Measurements from ENCODE around the genes KY, CLDN18 and PIK3CB.

DNA sequence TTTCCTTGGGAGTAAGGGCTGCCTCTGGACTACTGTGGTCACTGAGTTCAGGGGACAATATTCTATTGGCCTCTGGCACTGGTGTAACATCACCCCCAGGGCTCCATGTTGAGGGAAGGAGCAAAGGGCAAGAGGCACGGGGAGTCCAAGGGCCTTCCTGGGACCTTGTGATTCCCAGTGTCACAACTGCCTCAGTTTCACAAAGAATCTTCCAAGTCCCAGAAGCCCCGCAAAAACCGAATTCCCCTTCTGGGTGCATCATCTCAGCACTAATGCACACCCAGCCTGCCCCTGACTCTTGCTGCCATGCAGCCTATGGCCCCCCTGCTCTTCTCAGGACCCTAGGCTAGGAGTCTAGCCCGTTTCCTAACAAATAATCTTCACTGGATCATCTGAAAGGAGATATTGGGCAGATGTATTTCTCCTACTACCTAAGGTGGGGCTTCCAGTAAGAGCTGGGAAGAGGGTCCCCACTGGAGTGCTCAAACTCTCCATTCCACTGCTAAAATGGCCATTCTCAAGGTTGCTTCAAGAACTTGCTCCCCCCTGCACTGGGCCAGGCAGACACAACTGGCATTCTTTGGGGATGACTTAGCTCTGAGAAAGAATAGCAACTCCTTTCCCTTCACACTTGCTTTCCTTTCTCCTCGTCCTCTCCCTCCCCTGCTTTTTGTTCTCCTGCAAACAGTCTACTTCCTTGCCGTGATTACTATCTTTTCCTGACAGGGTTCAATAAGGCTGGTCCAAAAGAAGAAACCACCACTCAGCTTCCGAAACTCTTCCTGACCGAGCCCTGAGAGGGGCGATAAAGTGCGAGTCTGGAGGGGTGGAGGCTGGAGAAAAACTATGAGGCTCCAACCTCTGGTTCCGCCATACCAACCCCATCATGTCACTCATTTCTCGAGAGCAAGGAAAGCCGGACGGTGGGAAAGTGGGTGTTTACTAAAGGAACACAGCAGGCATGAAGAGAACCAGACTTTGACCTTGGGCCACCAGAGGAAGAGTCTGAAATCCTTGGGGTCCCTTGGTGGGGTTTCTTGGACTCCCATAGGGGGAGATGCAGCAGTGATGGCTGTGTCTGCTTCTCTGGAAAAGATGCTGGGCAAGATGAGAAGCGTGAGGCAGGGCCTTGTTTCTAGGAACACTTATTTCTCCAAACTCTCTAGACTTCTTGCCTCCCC lies 5.1 kb downstream of the AMOTL2 start:
- RRBS: no CpG with 5 or more reads among the region's 15 CpGs

GRCh38 chr3:134374833-134375605 lies 772 bp upstream of the AMOTL2 start:
- RRBS: 13% methylated on average over 2 of the region's 27 CpGs

DNA sequence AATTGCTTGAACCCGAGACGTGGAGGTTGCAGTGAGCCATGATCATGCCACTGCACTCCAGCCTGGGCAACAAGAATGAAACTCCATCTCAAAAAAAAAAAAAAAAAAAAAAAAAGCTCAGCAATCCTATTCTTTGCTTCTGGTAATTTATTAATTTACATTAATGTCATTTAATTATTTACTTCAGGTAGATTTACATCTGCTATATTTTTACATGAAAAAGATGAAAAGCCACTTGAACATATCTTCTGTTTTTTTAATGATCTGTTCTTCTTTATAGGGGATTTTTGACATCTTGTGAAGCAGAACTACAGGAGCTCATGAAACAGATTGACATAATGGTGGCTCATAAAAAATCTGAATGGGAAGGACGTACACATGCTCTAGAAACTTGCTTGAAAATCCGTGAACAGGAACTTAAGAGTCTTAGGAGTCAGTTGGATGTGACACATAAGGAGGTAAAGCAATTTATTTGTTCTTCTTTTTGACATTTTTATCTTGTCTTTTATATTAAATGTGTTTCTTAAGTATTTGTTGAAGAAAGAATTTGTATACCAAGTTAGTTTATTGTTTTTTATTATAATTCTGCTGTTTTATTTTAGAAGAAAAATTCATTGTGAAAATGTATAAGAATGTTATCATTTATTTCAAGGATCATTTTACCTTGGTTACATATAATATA lies 21.1 kb downstream of the CEP63 start:
- RRBS: no CpG with 5 or more reads among the region's 4 CpGs

- RRBS: 45% methylated on average over 5 of the region's 19 CpGs
These were observed 471 bp downstream of the KY start for GRCh38 chr3:134650371-134650730.

- RRBS: 5% methylated on average over 10 of the region's 64 CpGs
These were observed at the start of gene KY for GRCh38 chr3:134650731-134651529. KY (minus strand) TSS chr3:134651022.

DNA sequence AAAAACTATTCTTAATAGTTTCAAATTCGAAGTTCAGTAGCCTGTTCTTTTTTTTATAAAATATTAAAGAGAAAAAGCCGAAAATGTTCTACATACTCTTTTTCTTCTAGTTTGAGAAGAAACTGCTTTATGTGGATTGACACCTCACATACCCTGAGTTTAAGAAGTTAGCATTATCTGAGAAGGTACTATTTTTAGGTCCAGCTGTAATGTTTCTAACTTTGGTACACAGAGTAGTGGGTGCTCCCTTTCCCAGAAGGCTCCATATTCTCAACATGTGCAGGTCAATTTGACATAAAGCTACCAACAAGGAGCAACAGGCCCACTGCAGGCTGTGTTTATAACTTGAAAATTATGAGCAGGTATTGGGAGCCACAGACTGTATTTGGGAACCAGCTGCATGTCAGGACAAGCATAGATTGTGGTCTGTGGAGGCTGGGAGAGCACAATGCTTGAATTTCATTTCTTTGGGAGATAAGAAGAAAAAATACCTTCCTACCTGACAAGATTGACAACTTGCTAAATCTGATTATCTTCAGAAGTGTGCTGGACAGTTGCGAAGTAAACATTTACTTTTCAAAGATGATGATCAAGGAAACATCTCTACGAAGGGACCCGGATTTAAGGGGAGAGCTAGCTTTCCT lies 57.1 kb downstream of the PPP2R3A start:
- RRBS: no CpG with 5 or more reads among the region's 5 CpGs

- RRBS: no CpG with 5 or more reads among the region's 8 CpGs
These were observed 224.9 kb downstream of the STAG1 start for GRCh38 chr3:136527167-136527703.

- RRBS: no CpG with 5 or more reads among the region's 4 CpGs
These were observed 21.3 kb downstream of the STAG1 start for GRCh38 chr3:136730376-136731865.

GRCh38 chr3:136734714-136735573 lies 17.2 kb downstream of the STAG1 start:
- RRBS: no CpG with 5 or more reads among the region's 6 CpGs

DNA sequence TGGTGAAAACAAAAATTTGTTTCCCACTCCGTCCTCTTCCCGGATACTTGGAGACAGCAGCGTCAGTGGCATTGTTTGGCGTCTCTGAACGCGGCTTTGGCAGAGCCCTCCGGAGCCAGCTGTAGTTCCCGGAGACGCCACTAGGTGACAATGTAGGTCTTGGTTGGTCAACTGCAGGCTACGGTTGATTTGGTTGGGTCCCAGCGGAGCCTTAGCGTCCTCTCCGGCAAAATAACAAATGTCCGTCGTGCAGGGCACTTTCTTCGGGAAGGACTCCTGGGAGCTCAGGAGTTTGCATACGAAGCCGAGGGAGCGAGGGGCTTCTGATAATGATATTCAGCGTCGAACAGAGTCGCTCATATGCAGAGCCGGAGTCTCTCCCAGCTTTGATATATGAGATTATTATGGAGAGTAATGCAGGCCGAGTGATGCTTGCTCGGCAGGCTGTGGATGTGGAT lies 74.7 kb downstream of the IL20RB start:
- RRBS: 6% methylated on average over 12 of the region's 25 CpGs

DNA sequence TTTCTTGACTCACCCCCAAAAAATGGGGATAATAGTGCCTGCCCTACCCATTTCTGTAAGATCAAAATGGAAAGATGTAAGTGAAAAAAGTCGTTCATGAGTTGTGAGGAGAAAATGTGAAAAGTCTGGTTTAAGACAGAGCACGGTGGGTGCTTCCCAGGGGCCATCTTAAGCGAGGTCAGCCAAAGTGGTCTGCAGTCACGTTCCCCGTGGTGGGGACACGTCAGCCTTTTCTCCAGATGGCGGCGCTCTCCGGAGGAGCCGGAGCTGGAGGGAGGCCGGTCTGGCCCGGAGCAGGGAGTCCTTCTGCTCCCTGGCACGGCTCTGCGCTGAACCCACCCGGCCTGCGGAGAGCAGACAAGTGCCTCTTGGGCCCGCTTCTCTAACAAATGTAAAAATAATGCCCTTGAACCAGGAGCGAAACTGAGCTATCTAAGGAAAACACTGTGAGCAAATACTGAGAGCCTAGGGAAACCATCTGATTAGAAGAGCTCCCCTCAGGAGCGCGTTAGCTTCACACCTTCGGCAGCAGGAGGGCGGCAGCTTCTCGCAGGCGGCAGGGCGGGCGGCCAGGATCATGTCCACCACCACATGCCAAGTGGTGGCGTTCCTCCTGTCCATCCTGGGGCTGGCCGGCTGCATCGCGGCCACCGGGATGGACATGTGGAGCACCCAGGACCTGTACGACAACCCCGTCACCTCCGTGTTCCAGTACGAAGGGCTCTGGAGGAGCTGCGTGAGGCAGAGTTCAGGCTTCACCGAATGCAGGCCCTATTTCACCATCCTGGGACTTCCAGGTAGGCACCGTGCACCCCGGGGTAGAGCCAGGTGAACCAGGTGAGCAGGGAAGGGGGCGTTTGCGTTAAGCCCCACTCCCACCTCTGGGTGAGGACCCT lies at the start of gene CLDN18:
Gene CLDN18 (plus strand): TSS at position 517 of the 896 bp plus-strand sequence.
- RRBS: 80% methylated on average over 4 of the region's 41 CpGs

GRCh38 chr3:138081660-138082504 lies 33.5 kb downstream of the DZIP1L start:
- RRBS: no CpG with 5 or more reads among the region's 9 CpGs

GRCh38 chr3:138114352-138114903 lies 980 bp downstream of the DZIP1L start:
- RRBS: no CpG with 5 or more reads among the region's 9 CpGs

GRCh38 chr3:138255570-138256043 lies 68.5 kb downstream of the ARMC8 start:
- RRBS: no CpG with 5 or more reads among the region's 9 CpGs

- RRBS: no CpG with 5 or more reads among the region's 7 CpGs
These were observed 23.7 kb upstream of the ESYT3 start for GRCh38 chr3:138410700-138411033.

DNA sequence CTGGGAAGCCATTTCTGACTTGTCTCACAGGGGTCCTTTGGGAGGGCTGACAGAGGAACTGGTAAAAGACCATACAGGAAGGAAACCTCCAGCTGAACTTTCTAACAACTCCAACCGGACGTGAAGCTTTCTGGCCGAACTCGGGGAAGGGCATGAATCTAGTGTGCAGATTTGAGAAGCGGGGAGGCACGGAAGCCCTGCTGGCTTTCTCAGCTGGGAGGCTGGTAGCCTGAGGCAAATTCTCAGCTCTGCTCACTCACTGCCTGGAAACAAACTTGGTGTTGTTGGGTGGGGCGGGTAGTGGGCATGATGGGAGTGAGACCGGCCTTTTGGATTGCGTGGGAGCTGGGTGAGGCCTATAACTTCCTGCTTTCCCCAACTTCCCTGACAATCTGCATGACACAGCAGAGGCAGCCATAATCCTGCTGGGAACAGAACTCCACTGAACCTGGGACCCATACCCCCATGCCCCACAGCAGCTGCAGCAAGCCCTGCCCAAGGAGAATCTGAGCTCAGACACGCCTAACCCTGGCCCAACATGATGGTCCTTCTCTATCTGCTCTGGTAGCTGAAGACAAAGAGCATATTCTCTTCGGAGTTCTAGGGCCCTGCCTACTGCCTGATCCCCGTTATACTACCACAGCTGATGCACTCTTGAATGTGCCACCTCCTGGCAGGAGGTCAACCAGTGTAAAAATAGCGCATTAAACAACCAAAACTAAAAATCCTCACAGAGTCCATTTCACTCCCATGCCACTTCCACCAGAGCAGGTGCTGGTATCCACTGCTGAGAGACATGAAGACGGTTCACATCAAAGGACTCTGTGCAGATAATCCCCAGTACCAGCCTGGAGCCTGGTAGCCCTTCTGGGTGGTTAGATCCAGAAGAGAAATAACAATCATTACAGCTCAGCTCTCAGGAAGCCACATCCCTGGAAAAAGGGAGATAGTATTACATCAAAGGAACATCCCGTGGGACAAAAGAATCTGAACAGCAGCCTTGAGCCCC lies 44.7 kb downstream of the CEP70 start:
- RRBS: no CpG with 5 or more reads among the region's 15 CpGs

GRCh38 chr3:138725630-138726370 lies 108.9 kb downstream of the PIK3CB start:
- RRBS: no CpG with 5 or more reads among the region's 4 CpGs

- RRBS: no CpG with 5 or more reads among the region's 2 CpGs
These were observed 47.9 kb downstream of the PIK3CB start for GRCh38 chr3:138786781-138787177.

- RRBS: under 1% methylated on average over 52 of the region's 113 CpGs
These were observed at the start of gene PIK3CB for GRCh38 chr3:138834159-138835198. PIK3CB (minus strand) TSS chr3:138834928.

DNA sequence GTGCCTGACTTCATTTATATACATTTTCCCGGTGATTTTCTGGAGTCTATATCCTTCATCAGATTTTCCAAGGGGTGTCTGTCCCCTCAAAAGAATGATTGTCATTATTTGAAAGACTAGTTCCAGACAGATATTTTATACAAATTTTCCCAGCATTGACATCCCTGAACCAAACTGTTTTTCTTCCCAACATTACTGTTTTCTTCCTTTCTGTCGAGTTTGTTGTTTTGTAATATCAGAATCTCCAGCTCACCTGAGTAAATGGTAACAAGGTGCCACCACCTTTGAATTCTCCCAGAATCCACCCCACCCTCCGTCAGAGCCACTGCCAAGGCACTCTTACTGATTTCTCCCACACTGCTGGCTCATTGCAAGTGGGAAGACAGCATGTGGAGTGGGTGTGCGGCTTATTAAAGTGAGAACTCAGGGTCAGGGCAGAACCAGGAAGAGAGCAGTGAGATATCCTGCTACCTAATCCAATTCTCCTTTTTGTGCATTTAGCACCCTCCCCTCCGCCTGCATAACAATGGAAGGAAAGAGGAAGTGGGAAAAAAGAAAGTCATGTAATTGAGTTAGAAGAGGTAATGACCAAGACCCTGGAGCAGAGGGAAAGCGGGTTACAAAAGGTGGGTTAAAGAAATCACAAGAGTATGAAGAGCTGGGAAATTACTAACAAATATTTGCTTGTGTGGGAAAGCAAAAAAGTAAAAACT lies 27.7 kb upstream of the PIK3CB start:
- RRBS: no CpG with 5 or more reads among the region's 6 CpGs